ENCODE results near the gene RIT2.

DNA sequence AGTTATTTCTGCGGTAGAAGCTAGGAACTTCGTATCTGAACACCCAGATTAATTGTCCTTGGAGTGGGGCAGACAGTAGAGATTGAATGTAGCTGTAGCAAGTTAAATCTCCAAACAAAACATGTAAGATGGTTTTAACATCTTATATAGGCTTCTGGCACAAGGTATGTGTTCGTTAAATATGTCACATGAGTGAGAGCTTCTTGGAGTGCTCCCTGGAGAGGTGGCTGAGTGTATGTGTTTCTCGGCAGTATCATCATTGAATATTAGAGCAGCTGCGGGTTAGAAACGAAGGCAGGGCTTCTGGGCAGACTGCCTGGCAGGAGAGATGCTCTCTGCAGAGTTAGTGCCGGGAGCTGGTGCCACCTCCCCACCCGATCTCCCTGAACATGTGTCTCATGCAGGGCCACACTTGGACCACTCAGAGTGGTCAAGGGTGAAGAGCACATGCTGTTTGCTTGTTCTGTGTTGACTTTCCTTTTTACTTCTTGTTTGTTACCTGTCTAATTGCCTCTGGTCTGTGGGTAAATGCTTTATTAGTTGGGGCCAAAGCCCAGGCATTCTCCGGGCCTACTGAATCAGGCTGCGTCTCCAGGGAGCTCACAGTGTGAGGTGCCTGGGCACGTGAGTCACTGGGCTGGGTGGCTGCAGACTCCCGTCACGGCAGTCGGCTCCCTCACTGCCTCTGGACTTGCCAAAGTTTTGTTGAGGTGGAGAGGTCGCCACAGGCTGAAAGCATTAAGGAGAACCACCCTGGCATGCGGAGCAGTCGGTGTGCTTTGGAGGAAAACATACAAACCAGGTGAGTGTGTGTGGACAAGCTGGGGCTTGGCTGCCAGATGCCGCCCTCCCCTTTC, 246.6 kb downstream of the FHOD3 start:
- RRBS = no CpG with 5 or more reads among the region's 18 CpGs

DNA sequence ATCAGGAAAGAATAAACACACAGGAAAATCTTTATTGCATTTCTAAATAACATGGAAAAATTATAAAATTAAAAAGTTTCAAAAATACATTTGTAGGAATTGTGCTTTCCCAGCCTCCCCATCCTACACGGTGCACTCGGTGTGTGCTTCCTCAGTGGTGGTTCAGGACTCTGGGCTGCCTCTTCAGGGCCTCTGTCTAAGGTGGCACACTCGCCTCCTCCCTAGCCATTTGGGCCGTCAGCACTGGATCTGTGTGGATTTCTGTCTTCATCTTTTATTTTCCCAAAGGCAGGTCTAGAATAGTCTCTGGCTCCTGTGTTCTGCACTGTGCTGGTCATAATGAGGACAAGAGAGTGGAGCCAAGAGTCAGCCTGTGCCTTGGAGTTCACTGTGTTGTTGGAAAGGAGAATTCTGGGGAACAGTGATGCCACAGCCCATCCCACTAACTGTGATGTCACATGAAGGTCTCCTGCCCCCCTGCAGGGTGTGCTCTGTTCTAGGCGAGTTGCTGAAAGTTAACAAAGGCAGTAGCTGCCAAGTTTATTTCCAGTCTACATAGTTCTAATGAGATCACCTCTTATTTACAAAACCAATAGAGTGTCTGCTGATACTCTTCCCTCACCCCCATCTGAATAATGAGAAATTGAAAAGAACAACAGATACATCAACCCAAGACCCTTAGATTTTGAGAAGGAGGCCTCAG, 248.6 kb downstream of the TPGS2 start:
- RRBS = no CpG with 5 or more reads among the region's 5 CpGs

DNA sequence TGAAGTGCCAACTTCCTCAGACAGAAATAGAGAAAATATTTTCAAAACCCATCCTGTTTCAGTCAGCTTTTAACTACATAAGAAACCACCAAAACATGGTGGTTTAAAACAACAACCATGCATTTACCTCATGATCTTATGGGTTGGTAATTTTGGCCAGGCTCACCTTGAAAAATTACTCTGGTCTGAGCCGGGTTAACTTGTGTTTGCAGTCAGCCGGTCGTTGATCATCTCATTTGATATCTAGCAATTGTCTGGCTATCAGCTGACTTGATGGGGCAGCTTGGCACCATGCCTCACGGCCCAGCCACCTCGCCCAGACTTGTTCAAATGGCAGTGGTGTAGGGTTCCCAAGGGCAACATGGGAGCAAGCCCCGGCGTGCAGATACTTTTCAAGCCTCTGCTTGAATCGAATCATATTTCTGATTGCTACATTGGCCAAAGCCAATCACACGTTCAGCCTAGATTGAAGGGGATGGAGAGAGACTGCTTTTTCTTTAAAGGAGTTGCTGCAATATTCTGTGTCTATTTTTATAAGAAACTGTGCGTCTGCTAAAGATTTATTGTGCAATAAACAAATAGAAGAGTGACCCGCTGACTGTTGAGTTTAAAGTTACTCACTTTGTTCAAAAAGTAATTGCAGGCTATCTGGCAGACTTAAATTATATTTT, 156.5 kb downstream of the TPGS2 start:
- RRBS = no CpG with 5 or more reads among the region's 11 CpGs

- RRBS = no CpG with 5 or more reads among the region's 10 CpGs
Observed at GRCh38 chr18:36829318-36829626, 345 bp downstream of the KIAA1328 start.

- RRBS = 89% methylated on average over 15 of the region's 35 CpGs
Observed at GRCh38 chr18:37253161-37253807, 312.3 kb downstream of the CELF4 start.

DNA sequence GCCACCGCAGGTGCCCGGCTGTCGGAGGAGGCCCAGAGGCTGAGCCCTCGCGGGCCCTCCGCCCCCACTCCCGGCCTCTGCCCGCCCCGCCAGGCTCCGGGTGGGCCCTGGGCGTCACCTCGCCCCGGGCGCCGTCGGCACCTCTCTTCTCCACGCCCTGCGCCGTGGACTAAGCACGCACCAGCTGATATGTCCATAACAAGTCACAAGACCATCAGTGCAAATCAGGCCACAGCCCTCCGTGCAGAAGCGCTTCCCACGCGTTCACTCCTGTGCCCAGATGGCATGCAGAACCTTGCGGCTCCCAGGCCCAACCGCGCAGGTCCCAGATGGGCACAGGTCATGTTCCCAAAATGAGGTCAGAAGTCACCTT, 311.1 kb downstream of the CELF4 start:
- RRBS = 9% methylated on average over 6 of the region's 27 CpGs

DNA sequence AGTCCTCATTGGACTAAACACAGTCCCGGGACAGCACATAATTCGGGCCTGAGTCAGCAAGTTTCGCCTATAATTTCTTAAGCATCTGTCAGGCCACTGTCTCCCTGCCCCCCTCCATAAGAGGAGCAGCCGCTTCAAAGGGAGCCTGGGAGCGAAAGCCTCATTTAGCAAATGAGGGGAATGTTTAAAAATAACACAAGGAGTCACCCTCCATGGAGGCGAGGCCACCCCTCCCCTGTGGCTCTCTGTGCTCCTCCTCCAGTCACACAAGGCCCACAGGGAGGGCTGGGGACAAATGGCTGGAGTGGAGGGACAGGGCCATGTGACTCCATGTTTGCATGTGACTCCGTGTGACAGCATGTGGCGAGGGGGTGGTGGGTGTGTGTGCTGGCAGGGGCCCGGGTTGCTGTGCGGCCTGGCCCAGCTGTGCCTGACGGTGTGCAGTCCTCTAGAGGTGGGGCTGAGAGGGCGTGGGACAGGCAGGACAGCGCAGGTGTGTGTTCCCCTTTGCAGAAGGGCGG, 162.3 kb downstream of the CELF4 start:
- RRBS = no CpG with 5 or more reads among the region's 14 CpGs

GRCh38 chr18:39086254-39086617, 1520.6 kb upstream of the CELF4 start:
- RRBS = no CpG with 5 or more reads among the region's 1 CpG

DNA sequence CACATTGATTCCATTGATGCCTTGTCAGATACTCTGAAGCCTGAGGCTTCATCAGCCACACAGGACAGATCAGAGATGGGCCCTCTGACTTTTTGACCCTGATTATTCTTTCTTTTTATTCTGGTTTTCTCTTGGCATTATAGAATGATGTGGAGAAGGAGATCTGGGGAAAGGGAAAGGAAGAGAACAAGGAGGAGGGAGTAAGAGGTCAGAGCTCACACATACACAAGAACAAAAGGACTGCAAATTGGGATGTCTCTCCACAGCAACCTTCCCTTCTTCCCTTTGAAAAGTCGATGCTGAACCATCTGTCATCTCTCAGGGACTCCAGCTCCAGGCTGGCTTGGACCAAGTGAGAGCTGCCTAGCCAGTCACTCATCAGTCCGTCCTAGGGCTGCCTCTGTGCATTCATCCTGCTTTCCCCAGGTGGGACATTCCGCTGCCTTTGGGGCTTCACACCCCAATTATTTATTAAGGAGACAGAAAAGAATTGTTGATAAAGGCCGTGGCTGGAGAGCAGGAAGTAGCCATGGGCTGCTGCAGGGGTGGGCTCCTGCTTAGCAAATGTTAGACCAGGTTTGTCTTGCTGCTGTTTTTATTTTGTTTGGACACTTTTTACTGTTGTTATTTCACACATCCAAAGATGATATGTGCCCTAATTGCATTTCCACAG, 153.0 kb downstream of the PIK3C3 start:
- RRBS = no CpG with 5 or more reads among the region's 4 CpGs

DNA sequence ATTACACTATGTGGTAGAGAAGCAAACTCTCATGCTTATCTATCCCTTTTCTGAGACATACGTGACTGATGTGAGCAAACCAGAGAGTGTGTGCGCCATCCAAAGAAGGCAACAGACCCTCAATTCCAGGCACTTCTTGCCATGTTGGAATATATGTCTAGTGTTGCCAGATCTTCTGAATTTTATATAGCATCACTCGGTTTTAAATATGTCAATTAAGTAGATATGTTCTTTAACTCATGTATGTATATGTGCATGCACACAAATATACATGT, 207.6 kb downstream of the PIK3C3 start:
- RRBS = no CpG with 5 or more reads among the region's 3 CpGs

GRCh38 chr18:42525761-42526398, 570.8 kb downstream of the PIK3C3 start:
- RRBS = no CpG with 5 or more reads among the region's 3 CpGs

DNA sequence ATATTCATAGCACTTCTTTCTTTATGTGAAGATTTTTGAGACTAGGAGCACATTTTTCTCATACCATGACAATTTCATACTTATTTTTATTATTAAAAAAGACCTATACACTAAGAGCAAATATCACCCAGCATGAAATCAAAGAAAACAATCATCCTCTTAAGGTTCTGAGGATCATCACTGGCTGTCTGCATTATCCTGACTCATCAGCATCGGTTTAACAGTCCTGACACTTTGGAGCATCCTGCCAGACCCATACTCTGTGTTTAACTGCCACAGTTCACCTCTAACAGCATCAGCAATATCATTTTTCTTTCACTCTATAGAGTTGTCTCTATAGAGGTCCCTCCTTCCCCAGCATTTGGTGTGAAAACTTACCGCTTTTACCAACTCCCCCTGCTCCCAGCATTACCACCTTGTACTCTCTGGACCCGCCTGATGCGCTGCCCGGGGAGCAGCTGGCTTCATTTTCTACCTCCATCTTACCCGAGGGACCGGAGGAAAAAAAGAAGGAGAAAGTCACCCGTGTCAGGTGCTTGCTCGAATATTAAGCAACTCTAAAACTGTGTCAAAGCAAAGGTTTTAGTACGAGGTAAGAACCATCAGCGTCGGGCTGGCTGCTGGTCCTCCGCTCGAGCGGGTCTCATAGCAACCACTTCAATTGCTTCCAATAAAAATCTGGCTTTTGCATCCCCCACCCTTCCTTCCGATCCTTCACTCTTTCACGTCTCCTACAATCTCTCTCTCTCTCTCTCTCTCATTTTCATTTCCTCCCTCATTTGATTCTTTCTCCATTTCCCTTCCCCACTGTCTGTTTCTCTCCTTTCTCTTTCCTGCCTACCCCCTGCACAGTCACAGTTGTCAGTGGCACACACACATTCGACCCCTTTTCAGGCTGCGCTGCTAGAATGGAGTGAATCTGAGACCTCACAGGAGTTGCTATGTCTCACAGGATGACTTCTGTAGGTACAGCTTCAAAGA, at the start of gene RIT2:
RIT2 (minus strand) TSS at position 647 of the 981 bp plus-strand sequence.
- RRBS = no CpG with 5 or more reads among the region's 19 CpGs

GRCh38 chr18:43419567-43419929, 142.3 kb upstream of the SYT4 start:
- RRBS = no CpG with 5 or more reads among the region's 1 CpG

DNA sequence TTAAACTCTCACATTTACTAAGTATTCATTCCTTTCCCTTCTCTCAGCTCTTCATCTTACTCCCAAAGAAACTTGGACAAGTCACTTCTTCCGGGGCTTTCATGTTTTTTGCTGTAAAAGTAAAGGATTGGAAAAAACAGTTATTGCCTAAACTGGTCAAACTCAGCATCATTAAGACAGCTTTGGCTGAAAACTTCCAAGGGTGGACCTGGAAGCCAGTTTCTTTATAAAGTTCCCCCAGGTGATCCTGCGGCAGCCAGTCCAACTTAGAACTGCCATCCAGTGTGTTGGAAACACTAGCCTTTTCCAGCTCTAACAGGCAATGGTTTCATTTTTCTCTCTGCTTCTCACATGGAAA, 91.2 kb upstream of the SETBP1 start:
- RRBS = no CpG with 5 or more reads among the region's 2 CpGs

DNA sequence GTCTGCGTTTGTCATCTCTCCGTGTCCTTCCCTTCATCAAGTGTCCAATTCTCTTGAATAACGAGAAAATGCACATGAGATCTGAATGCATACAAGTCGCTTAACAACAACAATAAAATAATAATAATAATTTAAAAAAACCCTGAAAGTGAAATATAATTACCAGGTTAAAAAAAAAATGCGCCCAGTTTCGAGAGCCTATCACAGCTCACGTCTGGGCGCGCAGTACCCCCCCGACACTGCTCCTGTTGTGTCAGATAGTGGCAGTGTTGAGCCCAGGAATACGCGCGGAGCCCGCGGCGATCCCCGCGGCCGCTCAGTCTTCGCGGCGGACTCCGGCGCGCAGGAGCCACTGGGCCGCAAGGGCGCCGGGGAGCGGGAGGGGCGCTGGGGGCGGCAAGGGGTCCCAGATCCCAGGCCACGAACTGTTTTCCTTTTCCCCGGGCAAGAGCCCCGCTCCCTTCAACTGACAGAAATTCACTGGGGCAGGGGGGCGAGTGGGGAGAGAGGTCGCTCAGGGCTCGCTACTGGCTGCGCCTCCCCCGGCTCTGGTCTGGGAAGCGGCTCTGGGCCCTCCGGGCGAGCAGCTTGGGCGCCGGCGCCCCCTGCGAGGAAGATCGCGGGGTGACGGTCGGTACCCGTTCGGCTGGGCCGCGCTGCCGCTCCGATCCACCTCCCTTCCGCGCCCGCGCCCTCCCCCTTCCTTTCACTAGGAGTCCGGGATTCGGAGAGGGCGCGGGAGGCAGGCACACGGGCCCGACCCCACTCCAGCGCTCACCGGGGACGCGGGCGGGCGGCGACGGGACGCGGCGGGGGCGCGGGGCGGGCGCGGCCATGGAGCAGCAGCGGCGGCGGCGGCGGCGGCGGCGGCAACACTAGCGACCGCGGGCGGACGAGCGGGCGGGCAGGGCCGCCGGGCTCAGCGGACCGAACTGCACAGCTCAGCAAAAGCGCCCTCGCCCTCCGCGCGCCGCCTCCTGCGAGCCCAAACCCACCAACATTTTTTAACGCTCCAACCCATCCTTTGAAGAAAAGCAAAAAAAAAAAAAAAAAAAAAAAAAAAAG, 1.5 kb upstream of the SETBP1 start:
- RRBS = under 1% methylated on average over 27 of the region's 109 CpGs

- RRBS = 82% methylated on average over 3 of the region's 14 CpGs
Observed at GRCh38 chr18:44701032-44701728, 20.5 kb downstream of the SETBP1 start.

DNA sequence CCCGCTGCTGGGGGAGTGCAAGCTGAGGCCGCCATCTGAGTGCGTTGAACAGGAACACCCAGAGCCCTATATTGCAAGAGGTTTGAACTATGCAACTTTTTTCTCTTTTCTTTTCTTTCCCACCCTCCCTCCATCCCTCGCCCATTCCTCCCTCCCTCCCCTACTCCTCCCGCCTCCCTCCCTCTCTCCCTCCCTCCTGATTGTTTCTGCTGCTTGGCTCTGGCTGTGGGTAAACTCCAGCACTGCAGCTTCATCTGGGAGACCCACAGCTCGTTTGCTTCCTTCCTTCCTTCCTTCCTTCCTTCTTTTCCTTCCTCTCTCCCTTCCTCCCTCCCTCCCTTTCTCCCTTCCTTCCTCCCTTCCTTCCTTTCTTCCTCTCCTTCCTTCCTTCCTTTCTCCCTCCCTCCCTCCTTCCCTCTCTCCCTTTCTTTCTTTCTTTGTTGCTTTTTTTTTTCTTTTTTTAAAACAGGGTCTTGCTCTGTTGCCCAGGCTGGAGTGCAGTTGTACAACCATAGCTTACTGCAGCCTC, 30.5 kb downstream of the SETBP1 start:
- RRBS = no CpG with 5 or more reads among the region's 6 CpGs

- RRBS = no CpG with 5 or more reads among the region's 4 CpGs
Observed at GRCh38 chr18:45588148-45588686, 27.1 kb upstream of the SLC14A2 start.

GRCh38 chr18:45670249-45671015, 53.5 kb upstream of the SLC14A1 start:
- RRBS = no CpG with 5 or more reads among the region's 15 CpGs

All from T47D (cell line).